A673 (cell line): ENCODE measurements around the genes TMED3 and SAXO2.

GRCh38 chr15:79283525-79284117 is 1.1 kb downstream of the ANKRD34C start:
- PRO-cap = no peak

DNA sequence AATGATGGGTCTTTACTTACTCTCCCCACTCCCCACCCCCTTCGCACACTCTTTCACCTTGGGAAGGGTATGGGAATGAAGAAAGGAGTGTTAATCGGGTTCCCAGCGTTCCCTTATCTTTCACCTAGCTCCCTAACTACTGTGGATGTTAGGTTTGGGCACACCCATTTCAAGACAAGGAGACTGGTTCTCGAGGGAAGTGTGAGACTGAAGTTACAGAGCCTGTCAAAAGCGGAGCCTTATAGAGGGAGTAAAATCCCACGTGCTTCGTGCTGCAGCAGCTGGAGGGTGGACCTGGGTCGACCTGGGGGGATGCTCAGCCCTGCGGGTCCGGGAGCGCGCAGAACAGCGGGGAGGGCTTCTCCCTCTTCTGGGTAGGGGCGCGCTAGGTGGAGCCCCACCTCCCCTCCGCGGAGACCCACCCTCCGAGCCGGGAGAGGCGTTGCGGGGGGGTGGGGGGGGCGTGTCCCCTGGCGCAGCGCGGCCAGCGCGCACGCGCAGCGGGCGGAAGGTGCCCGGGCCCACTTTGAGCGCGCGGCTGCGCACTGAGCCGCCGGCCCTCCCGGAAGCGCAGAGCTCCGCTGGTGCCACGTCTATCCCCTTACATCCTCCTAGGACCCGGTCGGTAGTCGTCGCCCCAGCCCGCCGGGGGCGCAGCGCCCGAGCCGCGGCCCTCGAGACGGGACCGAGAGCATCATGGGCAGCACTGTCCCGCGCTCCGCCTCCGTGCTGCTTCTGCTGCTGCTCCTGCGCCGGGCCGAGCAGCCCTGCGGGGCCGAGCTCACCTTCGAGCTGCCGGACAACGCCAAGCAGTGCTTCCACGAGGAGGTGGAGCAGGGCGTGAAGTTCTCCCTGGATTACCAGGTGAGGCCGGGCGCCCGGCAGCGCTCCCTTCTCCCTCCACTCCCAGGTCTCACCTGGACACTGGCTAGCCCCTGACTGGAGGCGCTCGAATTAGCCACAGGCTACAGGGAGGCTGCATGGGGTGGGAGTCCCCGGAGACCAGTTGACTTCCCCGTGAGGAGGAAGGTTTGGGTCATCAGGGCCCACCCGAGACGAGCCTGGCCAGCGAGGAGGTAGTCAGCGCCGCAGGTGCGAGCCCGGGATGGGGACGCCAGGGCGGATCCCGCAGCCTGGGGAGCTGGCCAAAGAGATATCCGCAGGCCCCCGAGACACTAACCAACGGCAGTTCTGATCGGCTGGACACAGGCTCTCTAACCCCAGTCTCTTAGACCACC is at the start of gene TMED3:
TMED3 (plus strand) TSS at position 559 of the 1,238 bp plus-strand sequence.
- PRO-cap = unidirectional peak, plus-strand start at position 628 of the sequence

DNA sequence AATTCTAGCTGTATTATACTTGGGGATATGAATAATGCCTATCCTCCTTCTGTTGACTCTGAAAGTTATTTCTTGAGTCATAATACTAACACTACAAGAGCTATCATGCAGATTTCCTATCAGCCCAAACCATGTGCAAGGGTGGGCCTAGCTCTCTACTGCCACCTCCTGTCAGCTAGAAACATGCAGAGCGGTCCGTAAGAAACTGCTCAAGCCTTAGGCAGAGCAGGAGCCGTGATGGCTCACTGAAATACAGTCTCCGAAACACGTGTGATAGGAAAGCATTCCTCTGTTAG is 43.3 kb downstream of the MTHFS start:
- PRO-cap = no peak

DNA sequence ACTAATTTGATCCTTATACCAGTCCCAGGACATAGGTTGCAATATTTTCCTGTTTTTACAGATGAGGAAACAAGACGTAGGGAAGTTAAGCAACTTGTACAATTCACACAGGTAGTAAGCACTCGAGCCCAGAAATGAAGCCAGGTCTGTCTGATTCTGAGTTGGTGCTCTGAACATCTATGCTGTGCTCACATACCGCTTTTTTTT is 4.1 kb downstream of the BCL2A1 start:
- PRO-cap = no peak

DNA sequence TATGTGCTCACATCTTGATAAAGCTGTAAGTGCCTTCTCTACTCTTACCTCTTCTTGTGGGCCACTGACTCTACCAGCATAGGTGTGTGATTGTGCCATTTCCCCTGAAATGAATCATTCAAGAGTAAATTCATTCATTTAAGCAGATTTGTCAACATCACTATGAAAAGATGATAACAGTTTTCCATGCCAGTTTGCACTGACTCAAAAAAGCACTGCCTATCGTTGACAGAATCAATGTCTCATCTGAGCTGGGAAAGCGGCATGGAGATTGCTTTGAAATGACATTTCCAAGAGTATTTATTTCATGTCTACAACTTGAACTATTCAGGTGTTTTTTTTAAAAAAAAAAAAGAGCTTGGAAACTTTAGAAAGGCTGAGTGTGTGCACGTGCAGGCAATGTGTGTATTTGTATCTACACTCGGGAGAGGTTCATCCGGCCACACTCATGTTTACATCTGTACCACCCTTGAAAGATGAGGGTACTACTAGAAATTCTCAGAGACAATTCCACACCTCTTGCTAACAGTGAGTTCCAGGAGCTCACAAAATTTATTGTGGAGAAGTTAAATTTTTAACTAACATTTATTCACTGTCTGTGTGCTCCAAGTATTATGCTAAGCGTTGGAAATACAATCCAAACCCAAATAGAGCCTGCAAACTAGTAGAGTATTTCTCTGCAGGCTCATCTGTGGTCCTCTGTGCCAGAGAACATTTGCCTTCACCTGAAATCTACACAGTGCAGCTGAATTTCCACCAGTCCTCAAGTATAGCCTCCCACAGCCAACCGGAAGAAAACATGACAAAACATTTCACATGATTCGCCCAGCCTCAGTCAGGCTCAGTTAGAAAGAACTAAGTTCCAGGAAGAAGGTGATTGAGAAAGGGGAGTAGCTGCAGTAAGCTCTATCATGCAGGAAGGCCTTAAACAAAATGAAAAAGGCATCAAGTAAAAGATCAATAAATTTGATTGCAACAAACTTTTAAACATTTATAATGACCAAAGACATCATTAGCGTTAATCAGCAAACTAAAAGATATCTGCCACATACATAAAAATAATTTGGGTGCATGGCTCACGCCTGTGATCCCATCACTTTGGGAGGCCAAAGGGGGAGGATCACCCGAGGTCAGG is 3.0 kb downstream of the BCL2A1 start:
- PRO-cap = no peak

GRCh38 chr15:80017082-80017555 is 42.4 kb upstream of the ZFAND6 start:
- PRO-cap = no peak

- PRO-cap = no peak
These were observed 745 bp upstream of the ZFAND6 start for GRCh38 chr15:80058805-80059056.

DNA sequence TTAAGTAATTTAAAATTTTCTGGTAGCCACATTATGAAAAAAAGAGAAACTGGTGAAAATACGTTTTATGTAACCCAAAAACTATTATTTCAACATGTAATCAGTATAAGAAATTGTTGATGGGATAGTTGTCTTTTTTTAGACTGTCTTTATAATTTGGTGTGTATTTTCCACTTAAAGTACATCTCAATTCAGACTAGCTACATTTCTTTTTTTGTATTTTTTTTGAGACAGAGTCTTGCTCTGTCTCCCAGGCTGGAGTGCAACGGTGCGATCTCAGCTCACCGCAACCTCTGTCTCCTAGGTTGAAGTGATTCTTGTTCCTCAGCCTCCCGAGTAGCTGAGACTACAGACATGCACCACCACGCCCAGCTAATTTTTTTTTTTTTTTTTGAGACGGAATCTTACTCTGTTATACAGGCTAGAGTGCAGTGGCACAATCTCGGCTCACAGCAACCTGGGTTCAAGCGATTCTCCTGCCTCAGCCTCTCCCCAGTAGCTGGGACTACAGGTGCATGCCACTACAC is 3.8 kb downstream of the ZFAND6 start:
- PRO-cap = no peak

DNA sequence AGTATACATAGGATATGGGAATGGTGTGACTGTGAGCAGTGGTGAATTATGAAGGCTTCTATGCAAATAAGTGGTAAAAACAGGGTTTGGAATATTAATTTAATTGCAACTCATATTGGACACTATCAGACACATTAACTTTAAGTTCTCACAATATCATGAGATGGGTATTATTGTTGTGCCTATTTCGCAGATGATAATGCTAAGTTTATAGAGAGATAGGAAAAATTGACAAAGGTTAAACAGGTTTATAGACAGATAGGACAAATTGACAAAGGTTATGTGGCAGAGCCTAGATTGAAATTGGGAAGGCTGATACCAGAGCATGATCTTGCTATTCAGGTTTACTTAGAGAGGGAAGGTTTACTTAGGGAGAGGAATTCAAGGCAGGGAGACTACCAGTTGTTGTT is 22.7 kb downstream of the ZFAND6 start:
- PRO-cap = no peak

DNA sequence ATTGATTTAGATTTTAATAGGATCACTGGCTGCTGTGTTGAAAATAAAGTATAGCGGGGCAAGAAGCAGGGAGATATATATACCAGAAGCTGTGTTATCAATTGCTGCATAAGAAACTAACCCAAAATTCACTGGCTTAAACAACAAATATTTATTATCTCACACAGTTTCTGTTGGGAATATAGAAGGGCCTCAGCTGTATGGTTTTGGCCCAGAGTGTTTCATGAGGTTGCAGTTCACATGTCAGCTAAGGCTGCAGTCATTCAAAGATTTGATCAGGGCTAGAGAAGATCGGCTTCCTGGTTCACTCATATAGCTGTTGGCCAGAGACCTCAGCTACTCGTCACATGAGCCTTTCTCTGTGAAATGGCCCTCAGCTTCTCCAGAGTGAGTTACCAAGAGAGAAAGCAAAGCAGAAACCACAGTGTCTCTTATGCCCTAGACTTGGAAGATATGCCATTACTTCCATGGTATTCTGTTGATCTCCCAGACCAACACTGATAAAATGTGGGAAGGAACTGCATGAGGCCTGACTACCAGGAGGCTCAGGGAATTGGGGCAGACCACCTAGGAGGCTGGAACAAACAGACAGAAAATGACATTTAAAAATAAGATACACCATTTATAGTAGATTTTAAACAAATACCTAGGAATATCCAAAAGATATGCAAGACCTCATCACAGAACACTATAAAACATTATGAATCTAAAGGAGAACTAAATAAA is 42.9 kb upstream of the FAH start:
- PRO-cap = no peak

DNA sequence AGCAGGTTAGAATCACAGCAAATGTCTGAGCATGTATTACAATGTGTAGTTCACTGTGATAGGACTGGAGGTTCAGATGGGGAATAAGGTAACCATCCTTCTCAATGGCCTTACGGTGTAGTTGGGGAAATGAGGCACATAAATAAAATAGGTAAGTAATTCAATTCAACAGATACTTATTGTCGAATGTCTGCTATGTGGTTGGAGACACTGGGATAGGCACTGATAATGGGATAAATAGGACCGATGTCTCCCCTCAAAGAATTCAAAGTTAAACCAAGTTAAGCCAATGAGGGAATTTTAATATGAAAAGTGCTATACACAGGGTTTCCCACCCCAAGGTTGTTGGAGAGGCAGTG is 23.4 kb upstream of the FAH start:
- PRO-cap = no peak

DNA sequence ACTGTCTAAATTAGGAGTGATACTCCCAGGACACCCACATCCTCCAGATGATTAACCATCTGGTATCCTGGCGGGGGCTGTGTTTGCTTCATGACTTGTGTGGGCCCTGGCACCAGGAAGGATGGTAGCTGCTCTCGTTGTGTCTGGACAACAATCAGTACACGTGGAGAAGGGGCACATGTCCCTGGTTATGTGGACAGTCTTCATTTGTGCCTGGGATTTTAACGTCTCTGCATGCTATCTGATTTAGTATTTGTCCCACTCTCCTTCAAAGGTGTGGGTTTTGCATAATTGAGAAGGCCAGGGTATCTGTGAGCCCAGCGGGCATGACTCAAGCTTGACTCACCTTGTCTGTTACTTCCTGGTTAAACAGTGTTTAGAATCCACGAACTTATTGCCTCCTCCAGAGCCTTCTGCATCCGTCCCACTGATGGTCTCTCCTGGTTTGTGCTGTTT is 32.4 kb downstream of the ARNT2 start:
- PRO-cap = no peak

DNA sequence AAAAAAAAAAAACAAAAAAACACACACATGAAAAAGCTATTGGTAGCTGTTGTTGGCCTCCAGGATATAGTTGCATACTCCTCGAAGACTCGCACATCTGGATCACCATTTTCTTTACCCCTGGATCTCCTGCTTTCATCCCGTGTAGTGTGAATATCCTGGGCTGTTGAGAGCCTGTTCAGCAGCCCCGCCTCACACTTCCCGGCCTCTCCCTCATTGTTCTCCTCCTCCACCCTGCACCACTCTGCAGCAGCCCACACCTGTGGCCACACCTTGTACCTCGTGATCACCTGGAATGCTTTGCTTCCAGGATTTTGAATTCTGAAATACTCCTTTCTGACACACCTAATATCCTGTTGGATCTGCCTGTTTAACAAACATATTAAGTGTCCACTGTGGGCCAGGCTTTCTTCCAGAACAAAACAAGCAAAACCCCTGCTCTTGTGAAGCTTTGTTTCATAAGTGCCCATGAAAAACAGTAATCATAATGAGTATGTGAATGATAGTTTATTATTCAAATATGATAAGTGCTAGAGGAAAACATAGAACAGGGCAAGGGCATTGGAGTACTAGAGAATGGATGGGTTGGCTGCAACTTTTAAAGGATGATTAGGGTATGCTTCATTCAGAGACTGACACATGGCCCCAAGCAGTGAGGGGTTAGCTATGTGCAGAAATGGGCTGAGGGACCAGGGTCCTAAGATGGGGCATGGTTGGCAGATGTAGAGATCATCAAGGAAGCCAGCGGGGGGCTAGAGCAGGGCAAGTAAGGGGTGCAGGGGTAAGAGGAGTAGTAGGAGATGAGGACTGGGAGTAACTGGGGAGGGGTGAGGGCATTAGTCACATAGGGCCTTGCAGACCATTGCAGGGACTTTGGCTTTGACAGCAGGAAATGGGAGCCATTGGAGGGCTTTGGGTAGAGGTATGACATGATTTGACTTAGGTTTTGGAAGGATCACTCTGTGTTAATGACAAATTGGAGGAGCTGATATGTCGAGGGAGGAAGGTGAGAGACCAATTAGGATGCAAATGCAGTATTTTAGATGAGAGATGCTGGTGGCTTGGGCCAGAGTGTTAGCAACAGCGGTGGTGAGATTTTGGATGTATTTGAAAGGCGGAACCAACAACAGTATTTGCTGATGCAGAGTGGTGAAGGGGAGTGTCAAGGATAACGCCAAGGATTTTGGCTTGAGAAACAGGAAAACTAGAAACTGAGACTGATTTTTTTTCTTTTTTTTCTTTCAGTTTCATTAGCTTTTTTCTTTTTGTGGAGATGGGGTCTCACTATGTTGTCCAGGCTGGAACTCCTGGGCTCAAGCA is 14.8 kb downstream of the ABHD17C start:
- PRO-cap = no peak

GRCh38 chr15:80991317-80991913 is 1.8 kb upstream of the MESD start:
- PRO-cap = no peak

DNA sequence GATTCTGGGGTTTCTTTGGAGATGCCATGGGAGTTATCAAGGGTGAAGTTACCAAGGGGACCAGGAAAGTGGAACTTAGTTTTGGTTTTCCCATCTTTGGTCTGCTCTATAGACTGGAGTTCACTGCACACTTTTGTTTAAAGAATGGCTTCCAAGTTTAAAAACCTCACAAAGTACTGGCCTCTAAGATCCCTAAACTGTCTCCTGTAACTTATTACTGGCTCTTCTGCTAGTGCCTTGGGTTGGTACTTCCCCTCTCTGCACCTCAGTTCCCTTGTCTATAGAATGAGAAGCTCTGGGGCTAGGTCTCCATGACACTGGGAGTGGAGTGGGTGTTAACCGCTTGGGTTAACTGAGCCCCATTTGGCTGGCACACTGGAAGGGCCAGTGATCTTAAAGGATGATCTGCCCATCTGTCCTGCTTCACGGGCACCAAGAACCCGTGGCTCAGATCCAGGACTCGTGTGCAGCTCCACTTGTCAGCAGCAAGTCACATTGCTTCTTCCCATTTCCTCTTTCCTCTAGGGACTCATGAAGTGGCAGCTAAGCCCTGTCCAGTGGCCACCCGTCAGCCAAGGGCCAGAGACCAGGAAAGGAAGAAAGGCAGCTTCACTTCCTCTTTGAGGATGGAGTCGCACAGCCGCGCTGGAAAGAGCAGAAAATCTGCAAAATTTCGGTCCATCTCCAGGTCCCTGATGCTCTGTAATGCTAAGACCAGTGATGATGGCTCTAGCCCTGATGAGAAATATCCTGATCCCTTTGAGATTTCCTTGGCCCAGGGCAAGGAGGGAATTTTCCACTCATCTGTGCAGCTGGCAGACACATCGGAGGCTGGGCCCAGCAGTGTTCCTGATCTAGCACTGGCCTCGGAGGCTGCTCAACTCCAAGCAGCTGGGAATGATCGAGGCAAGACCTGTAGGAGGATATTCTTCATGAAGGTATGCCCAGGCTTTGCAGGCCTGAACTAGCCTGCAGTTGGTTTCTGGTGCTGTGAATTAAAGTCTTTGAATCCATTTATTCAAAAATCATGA is 28.4 kb downstream of the IL16 start:
- PRO-cap = no peak

DNA sequence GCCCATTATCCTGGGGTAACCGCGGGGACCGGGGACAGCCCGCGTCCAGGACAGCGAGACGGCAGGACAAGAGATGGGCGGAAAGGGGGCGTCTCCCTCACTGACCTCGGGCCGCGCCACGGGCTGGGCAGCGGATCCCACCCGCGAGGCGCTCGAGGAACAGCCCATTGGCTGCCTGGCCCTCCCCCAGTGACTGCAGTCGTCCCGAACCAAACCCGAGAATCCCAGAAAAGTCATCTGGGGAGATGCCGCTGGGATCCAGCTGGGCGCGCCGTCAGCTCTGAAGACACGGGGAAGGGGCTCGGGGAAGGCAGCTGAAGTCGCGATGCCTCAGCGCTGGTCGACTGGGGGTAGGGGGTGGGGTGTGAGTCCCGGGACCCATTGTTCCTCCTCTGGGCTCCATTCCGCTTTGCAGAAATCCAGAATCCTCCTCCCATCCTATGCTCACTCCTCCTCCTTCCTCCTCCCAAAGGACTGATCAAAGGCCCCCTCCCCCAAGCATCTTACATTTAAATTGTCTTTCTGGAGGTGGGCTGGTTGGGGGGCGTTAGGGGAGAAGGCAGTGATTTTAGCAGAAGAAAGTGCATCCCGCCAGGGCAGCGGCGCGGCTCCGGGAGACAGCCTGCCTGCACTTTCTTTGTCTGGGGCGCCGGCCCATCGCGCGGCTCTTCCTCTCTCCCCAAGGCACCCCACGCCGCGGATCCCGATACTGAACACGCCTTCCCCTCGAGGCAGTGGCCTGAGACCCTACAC is 981 bp downstream of the MEX3B start:
- PRO-cap = unidirectional peak, plus-strand start at position 594 of the sequence; unidirectional peak, plus-strand start at position 631 of the sequence

- PRO-cap = bidirectional peak, plus-strand start at chr15:82262818, minus-strand start at chr15:82262479
These were observed at the start of gene SAXO2 for GRCh38 chr15:82262400-82263218. Gene SAXO2 (plus strand): TSS chr15:82262818.

GRCh38 chr15:82513464-82514168 is 26.6 kb downstream of the RPS17 start:
- PRO-cap = no peak

DNA sequence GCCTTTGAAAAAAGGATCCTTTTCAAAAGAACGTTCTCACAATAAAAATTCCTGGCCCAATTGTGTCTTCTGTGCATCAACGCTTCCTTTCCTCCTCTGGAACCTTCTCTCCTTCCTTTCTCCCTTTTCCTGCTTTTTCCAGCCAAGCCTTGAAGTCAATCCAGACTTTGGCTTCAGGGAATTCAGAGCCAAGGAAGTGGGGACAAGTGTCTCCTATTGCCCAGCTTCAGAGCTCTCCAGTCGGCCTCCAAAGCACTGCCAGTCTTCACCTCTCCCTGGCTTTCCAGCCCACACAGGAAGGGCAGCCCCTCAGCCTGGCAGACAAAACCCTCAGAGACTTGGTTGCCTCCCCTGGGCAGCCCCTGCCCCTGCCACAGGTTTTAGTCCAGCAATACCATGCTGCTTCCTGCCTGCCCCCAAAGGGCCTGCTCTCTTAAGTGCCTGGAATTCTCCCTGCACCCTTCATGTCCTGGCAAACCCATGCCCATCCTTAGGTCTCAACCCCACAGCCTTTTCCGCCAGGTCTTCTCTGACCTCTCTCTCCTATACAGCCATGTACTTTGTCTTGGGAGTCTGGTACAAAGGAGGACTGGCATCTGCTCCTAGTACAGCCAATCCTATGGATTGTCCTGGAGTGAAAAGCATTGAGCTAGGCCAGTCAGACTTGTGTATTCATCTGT is 26.8 kb downstream of the WHAMM start:
- PRO-cap = no peak

DNA sequence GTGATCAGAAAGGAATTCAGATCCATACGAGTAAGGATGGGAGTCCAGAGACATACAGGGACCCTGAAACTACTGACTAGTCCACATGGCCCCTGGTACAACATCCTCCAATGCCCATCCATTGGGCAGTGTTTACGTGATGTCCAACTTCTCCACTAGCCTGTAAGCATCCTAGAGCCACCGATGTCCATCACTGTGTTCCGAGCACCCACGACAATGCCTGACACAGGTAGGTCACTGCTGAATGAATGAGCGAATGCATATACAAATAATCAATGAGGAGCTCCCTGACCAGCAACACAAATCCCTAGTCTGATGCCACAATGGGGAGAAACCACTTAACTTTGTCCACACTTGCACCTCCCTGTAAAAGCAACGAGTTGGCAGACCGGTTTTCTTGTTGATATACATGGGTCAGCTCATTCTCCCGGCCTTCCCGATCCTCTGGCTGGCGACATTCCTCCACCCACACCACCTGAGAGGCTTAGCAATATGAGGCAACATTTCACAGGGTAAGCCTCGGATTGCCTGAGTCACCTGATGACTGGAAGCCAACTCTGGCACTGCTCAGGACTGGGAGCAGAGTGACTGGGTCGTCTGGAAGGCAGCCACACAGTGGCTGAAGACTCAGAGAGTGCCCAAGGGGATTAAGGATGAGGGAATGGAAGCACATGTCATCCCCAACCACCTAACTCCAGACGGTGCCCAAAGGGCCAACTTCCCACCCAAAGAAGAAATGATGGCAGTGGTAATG is 10.0 kb downstream of the HOMER2 start:
- PRO-cap = no peak